M059J (cell line): ENCODE measurements around the gene PSD2.

- RAMPAGE, long total RNA: no peak
Measured at GRCh38 chr5:139633200-139634451, 14.5 kb upstream of the CXXC5 start.

DNA sequence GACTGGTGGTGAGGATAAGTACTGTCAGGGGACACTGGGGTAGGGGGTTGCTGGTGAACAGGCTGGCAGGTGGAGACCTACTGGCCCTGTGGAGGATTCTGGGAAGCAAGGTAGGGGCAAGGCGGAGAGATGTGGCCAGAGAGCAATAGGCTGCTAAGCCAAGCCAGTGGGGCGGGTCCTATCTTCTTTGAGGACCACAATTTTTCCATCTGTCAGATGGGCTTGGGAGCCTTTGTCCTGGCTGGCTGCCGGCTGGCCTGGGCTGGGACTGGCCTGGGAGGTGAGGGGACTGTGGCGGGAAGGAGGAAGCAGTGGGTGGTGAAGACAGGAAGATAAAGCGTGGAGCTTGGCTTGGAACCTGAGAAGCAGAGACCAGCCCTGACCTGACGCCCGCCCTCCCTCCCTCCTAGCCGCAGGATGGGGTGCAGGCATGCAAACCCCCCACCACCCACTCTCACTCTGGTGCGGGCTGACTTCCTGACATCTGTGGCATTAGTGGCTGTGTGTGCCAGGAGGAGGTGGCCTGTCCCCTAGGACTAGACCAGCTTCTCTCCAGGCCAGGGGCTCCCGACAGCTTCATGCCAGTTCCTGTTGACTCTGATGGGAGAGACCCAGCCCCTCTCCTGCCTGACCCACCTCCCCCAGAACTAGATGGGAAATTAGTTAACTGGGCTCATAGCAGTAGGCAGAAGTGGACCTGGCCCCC, 9.5 kb downstream of the CXXC5 start:
- RAMPAGE, long total RNA: no peak

GRCh38 chr5:139683242-139683496, 35.0 kb downstream of the CXXC5 start:
- RAMPAGE, long total RNA: no peak

DNA sequence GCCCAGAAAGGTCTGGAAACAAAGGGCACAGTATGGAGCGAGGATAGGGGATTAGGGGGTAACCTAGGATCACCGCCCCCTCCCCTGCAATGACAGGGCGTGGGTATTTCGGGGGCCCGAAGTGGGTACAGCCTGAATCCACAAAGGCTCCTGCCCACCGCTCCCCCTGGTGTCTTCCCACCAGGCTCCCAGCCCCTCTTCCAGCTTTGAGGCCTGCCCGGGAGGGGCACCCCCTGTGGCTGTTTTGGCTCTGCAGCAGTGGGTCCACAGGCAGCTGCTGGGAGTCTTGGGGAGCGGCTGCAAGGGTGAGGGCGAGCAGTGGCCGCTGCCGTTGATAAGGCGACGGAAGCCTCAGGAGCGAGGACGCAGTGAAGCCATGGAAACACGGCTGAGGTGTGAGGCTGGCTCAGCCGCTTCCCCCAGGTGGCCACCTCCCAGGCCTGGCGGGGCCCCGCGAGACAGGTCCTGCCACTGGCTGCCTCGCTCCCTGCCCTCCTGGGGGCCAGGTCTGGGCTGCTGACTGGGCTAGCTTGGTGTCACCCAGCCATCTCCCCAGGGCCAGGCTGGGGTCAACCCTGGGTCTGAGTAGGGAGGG, 41.4 kb downstream of the CXXC5 start:
- RAMPAGE, long total RNA: no peak

- RAMPAGE, long total RNA: no peak
Measured at GRCh38 chr5:139710669-139711694, 62.8 kb downstream of the CXXC5 start.

DNA sequence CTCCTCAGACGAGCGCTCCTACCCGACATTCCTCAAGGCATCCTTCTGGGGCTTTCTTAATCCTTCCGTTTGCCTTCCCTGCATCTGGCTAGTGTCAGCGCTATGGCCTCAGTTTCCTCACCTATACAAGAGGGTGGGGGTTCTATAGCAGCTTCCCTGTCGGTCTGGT, 63.4 kb downstream of the CXXC5 start:
- RAMPAGE, long total RNA: no peak

GRCh38 chr5:139740349-139740765, 55.3 kb upstream of the PSD2 start:
- RAMPAGE, long total RNA: no peak

GRCh38 chr5:139745795-139746836, 49.5 kb upstream of the PSD2 start:
- RAMPAGE, long total RNA: no peak

- RAMPAGE, long total RNA: no peak
Measured at GRCh38 chr5:139764130-139764731, 31.4 kb upstream of the PSD2 start.

- RAMPAGE, long total RNA: no peak
Measured at GRCh38 chr5:139795208-139796397, at the start of gene PSD2. PSD2 (plus strand) TSS chr5:139795808.

DNA sequence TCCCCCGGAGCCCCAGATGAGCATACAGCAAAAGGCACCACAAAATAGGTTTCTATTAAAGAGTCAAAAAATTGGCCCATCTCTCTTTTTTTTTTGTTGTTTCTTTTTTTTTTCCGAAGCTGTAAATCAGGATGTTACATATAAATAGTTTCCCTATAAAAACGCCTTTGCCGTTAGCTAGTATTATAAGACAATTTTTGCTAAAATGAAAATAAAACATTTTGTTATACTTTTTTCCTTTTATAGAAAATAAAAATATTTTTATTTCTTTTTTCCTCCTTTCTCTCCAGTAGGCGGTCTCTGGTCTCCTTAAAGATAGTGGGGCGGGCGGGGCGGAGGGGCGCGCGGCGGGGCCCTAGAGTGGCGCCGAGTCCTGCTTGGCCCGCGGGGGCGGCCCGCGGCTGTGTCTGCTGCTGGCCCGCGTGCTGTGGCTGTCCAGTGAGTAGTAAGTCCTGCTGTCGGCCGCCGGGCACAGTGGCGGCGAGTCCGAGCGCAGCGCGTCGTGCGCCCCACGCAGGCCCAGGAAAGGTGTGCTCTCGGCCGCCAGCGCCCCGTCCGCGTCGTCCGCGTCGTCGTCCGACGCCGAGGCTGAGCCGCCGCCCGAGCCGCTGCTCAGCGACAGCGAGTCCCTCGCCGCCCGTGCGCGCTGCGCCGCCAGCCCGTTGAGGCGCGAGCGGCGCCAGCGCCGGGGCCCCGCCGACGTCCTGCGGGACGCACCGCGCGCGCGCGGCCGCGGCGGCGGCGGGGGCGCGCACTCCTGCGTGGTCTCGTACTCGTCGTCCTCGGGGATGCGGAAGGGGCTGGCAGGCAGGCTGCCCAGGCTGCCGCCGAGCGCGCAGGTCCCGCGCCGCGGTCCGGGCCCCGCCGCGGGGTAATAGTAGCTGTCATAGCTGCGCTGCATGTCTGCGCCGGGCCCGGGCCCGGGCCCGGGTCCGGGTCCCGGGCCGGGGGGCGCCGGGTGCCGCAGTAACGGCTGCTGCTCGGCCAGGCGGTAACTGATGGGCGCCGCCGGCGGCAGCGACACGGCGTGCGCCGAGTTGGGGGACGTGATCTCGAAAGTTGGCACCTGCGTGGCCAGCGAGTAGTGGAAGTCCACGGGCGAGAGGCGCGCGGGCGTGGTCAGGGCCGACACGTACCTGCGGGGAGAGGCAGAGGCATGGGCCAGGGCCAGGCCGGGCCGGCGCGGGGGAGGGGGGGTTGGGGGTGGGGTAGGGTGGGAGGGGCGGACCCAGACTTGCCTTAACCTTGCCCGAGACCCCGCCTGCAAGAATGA, 52.4 kb downstream of the PSD2 start:
- RAMPAGE, long total RNA: no peak

DNA sequence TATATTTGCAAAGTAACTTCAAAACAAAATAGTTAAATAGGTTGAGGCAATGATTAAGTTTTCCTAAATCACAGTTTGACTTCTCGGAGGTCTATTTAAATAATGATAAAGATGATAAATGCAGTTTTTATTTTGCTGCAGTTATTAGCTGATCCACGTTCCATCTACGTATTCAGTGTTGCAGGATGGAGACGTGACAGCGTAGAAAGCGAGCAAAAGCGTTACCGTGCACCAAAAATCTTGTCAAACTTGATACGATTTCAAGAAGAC, 7.2 kb upstream of the PURA start:
- RAMPAGE, long total RNA: no peak

DNA sequence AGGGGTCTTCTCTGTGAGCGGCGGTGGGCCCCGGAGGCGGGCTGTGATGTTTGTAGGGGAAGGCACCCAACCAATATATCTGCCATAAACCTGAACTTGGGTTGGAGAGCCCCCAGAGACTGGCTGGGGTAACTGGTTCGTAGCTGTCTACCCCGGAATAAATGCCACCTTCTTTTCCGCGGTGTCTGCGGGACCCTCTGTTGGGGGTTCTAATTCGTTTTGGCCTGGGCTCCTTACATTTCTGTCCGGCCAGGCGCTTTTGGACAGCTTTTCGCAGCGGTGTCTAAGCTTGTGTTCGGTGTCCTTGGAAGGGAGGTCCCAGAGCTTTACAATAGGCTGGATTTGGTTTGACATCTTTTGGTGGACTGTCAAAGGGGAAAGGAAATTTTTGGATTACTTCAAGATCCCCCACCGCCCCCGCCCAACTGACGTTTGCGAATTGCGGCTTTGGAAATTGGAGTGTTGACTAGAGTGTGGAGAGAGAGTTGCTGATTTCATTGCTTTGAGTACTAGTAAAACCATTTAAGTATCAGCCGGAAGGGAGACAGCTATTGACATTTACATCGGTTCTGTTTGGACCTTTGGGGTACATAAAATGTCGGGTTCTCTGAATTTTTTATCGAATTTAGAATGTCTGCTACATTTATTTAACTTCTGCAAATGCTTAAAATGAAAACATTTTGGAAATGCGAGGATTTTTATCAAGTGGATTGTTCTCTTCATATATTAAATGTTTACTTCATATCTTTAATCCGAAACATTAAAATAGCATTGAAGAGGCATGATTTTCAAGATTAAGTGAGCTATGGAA, 4.8 kb upstream of the PURA start:
- RAMPAGE, long total RNA: no peak

- RAMPAGE, long total RNA: no peak
Measured at GRCh38 chr5:140116235-140116887, 2.5 kb downstream of the PURA start.

DNA sequence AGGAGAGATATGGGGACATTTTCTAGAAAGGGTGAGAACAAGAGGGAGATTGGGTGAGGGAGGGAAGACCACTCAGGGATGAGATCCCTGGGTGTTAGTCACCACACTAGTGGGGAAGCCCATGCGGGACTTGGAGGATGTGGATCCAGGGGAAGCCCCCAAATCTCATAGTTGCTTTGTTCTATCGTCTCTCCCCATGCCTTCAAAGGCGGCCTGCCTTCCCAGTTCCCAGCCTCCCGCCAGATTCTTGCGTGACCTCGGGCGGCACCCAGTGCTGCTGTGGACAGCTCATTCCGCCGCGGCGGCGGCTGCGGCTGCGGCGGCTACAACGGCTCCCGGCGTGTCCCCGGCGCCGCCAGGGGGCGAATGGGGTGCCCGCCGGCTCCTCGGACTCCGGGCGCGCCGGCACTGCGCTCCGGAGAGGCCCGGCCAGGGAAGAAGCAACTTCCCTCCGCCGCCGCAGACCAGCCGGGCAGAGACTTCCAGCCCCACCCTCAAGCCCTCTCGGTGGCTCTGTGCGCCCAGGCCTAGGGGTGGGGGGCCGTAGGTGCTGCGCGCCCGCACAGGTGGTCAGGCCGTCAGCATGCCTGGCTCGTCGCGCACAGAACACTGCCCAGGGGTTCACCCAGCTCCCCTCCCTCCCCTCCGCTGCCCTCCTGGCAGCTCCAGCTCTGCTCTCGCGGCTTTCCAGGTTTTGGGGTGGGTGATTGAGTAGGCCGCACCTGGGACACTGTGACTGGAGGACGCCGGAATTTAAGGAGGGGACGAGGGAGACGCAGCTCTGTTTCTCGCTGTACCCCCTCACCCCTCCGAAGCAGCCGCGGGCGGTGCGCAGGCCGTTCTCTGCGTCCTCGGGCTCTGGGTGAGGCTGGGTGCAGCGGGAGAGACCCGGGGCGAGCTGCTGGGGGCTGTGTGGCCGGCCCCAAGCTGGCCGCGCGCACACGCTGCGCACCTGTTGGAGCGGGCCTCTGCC, 20.2 kb downstream of the IGIP start:
- RAMPAGE, long total RNA: no peak

DNA sequence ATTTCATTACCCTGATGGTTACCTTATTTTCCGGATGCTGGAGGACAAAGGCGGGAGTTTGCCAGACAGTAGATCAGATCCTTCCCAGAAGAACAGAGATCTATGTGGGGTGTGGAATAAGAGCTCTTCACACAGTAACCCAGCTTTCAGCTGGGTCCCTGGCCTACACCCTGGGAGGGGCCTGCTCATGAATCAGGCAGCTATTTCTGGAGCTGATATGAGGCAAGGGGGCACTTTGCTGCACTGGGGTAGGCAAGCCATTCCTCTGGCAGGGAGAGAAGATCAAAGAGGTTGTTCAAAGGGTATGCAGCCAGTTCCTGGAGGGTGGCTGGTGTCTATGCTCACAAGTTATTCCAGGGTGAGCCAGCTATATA, 48.6 kb downstream of the CYSTM1 start:
- RAMPAGE, long total RNA: no peak

- RAMPAGE, long total RNA: no peak
Measured at GRCh38 chr5:140246381-140246826, 56.5 kb downstream of the PFDN1 start.

DNA sequence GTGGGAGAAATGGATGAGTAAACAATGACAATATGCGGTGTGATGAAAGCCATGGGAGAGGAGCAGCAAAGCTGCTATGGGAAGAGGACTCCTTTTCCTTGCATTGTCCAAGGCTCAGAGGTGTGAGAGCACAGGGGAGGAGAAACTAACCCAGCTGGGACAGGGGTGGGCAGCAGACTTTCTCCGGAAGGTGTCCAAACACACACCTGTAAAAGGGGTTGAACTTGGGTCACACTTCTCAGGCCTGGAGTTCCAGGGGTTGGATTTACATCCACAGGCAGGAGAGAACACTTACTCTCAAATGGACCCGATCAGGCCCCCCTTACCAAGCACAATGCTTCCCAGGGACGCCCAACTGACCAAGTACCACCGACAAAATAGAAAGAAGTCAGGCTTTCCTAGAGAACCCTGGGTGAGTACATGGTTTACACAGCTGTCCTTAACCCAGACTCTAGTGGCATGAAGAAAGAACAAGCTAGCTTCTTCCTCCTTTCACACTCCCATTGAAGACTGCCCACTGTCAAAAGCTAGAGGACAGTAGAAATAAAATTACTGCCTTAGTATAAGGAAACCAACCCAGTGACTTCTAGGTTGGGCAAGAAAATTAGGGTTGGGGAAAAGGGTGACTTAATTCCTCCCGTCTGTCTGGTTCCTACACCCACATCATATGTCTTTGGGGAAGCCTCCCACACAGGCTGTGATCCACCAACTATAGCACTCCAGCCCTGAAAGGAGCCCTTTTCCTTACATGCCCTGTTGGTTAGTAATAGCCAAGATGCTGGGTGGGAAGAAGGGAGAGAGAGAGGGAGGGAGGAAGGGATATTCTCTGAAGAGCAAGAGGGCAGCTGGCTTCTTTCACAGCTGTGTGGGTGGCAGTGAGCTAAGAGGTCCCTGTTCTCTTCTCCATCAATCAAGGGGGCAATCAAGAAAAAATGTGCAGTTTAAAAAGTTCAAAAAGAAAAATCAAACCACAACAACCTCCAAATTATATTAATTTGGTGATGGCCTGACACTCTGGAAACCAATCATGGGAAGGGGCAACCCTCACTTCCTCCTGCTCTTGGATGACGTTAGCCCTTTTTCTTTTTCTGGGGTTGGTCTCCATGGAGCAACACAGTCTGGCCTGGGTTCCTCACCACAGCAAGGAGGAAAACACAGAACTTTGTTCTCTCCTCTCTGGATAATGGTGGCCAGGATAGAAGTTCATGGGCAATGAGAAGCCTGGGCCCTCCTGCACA, 21.7 kb upstream of the PFDN1 start:
- RAMPAGE, long total RNA: no peak

GRCh38 chr5:140402395-140403017, 873 bp downstream of the ANKHD1 start:
- RAMPAGE, long total RNA: no peak

DNA sequence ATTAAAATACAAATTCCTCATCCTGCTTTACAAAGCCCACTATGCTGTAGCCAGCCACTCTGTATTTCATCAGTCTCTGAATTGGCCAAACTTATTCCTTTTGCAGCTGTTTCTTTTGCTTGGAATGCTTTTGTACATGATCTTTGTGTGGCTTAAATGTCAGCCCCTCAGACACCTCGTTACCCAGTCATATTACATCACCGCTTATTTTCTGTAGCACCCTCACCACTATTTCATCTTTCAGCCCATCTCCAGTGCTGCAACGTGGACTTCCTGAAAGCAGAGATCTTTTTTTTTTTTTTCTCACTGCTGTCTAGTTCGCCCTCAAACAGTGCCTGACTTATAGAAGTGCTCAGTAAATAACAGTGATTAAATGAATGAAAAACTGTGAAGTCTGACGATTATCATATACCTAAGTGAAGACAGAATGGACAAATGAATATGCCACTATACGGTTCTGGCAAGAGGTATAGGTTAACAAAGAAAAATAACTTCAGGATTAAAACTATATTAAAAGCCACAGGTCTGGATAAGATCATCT, 819 bp downstream of the SRA1 start:
- RAMPAGE, long total RNA: no peak